GM12892 (cell line): Measurements from ENCODE around the genes ASPHD1 and INO80E.

DNA sequence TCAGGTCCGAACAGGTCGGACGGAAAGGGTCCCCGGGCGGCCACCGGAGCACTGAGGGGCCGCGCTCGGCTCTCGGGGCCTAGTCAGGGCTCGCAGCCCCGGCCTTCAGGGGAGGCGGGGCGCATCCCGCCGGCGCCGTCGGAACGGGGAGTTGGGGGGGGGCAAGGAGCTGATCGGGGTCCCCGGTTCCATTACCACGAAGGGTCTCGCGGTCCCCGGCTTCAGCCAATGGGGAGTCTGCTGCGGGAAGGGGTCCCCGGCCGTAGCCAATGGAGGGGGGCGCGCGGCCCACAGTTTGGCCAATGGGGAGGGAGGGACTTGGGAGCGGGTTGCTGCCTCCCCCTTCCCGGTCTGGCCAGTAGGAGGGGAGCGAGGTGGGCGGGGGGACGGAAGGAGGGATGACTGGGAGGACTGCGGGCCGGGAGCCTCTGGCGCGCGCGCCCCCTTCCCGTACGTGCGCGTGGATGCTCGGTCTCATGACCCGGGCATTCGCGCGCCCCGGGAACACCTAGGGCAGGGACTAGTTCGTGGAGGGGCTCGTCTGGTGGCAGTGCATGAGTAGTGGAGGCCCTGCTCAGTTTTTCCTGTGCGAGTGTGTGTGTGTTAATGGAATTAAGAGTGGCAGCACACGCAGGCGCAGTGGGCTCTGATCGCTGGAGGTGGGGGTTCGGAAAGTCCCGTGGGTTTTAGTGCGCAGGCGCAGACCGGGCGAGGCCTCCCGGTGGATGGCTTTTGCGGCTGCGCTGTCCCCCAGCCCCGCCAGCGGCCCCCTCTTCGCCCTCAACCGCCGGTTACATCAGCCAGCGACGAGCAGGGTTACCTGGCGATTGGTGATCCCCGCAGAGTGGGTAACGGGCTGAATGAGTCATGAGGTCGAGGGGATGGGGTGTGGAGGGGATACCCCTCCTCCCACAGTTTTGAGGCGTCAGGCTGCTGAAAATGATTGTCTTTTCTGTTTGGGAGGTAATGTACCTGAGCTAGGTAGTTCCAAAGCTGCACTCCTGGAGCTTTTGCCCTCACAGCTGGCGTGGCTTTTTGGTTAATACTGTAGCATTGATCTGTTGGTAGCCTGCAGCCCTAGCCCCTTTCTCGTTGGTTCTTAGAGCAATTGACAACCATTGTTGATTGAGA is 1.3 kb downstream of the ATXN2L start:
- RRBS = 2% methylated on average over 45 of the region's 82 CpGs

DNA sequence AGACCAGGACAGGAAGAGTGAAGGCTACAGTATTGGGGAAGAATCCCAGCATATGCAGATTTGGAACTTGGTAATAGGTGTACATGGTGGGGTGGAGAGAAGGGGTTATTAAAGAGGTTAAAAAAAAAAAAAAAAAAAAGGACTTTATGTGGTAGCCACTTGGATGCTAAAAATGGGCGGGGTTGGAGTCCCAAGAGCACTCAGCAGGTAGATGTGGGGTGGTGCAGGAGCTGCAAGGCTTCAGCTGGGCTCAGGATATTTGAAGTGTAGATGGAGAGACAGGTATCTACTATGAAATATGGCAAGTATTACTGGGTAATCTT is 7.7 kb downstream of the TUFM start:
- RRBS = no CpG with 5 or more reads among the region's 1 CpG

DNA sequence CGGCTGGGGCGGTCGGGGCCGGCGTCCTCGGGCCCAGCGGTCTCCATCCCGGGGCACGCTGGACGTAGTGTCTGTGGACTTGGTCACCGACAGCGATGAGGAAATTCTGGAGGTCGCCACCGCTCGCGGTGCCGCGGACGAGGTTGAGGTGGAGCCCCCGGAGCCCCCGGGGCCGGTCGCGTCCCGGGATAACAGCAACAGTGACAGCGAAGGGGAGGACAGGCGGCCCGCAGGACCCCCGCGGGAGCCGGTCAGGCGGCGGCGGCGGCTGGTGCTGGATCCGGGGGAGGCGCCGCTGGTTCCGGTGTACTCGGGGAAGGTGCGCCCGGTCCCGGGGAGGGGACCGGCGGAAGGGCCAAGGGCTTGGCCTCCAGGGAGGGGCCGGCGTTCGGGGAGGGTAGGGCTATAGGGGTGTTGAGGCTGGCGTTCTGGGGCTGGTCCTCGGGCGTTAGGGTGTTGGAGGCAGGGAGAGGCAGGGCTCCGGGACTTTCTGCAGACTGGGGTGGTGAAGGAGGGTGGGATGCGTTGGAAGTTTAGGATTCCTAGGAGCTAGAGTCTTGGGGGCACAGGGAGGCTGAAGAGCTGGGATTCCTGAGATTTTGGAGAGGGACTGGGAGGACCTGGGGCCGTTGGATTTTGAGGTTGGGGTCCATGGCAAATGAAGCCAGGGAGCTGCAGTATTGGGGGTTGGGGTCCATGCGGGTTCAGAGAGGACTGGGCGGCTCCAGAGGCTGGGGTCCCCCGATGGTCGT is 519 bp downstream of the NFATC2IP start:
- RRBS = 3% methylated on average over 11 of the region's 58 CpGs

- RRBS = 22% methylated on average over 2 of the region's 30 CpGs
These were observed 130.9 kb downstream of the LAT start for GRCh38 chr16:29115388-29116488.

- RRBS = no CpG with 5 or more reads among the region's 6 CpGs
These were observed 198.1 kb downstream of the LAT start for GRCh38 chr16:29183006-29183318.

GRCh38 chr16:29200161-29200952 is 206.2 kb downstream of the NPIPB11 start:
- RRBS = no CpG with 5 or more reads among the region's 19 CpGs

DNA sequence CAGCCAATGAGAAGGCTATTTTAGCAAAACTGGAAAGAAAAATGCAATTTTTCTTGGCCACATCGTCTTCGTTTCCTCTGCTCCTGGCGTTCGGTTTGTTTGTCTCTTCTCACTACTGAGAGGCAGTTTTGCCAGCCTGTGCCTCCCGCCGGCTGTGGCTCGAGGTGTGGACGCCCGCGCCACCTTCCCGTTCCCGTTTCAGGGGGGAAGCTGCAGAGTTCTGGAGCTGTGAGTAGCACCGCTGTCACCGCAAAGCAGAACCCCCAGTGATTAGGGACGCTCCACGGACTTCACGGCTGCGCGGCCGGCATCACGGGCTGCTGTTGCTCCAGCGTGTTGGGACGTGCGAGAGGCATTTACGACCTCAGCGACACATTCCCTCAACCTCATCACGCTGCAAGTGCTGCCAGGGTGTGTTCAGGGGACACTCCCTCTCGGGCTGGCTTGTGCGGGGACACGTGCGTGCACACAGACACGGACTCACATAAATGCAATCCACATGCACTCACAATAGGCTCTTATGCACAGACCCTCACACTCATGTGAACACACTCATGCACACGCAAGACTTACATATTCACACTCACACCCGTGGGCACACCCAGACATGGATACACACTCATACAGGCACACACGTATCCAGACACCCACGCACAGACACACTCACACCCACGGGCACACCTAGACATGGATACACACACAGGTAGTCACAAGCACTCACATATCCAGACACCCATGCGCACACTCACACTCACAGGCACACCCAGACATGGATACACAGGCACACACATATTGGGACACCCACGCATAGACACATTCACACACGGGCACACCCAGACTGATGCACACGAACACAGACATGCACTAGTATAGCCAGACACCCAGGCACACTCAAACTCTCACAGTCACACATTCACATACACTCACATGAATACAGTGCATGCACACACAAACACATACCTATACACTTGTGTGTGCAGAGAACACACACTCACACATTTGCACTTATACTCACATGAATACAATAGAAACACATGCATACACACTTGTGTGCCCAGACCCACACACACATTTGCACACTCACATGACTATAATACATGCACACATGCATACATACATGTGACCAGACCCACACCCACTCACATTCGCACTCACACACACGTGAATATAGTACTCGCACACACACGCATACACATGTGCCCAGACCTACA is 187.6 kb downstream of the NPIPB11 start:
- RRBS = no CpG with 5 or more reads among the region's 45 CpGs

- RRBS = no CpG with 5 or more reads among the region's 13 CpGs
These were observed 178.6 kb downstream of the NPIPB11 start for GRCh38 chr16:29227864-29228447.

DNA sequence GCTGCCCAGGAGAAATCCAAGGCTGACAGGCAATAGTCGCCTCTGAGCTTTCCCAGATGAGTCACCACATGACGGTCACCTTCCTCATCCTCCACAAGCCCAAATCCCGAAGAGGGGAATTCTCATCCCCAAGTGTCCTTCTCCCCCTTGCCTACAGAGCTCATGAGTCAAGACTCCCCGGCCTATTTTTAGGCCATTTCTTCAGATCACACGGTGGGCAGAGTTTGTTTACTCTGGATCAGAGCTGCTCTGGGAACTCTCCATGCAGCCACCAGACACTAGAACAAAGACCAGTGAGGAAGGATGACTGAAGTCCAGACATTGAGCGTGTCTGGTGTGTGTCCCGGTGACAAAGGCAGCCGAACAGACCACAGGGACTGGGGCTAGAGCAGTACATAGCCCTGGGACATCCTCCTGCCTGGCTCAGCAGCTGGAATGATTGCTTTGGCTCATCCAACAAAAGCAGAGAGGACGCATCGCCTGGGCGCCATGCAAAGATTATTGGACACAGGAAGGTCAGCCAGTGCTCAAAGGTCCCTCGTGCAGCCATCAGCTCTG is 134.4 kb downstream of the NPIPB11 start:
- RRBS = no CpG with 5 or more reads among the region's 12 CpGs

- RRBS = 40% methylated on average over 4 of the region's 34 CpGs
These were observed 121.3 kb downstream of the NPIPB11 start for GRCh38 chr16:29284938-29285852.

DNA sequence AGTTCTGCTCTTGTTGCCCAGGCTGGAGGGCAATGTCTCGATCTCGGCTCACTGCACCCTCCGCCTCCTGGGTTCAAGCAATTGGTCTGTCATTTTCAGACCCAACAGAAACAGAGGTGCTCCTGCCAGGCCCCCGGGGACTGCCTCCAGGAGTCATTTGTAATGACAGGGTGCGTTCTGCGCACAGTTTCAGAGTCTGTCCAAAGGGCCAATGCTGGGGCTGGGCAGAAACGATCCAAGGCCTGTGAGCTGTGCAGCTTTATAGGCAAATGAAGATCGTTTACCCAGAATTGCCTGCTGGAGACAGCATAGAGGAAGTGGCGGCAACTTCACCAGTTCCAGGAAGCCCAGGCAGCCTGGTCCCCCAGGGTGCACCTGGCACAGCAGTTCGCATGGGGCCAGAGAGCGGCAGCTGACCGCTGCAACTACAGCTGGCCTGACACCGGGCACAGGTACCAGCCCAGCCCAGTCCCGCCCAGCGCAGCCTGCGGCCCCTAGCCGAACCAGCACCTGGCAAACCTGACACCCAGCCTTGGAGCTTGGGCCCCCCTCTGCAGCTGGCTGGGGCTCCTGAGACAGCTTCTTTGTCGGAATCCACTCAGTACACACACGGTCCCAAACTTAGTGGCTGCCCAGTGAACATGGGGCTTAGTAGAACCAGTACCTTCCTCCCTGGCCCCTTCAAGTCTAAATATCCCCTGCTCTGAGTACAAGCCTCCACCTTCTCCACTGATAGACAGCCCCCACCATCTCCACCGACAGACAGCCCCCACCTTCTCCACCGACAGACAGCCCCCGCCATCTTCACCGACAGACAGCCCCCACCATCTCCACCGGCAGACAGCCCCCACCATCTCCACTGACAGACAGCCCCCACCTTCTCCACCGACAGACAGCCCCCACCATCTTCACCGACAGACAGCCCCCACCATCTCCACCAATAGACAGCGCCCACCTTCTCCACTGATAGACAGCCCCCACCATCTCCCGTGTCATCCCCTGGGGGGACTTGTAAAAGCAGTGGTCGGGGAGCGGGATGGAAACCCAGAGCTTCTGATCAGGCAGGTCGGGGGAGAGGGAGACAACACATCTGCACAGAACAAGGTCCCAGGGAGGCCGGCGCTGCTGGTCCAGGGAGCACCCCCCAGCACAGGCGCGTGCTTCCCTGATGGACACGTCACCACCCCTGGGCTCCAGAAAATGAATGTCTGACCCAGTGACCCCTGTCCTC is 62.7 kb upstream of the SPN start:
- RRBS = no CpG with 5 or more reads among the region's 36 CpGs

- RRBS = no CpG with 5 or more reads among the region's 15 CpGs
These were observed 18.3 kb downstream of the QPRT start for GRCh38 chr16:29697186-29697809.

DNA sequence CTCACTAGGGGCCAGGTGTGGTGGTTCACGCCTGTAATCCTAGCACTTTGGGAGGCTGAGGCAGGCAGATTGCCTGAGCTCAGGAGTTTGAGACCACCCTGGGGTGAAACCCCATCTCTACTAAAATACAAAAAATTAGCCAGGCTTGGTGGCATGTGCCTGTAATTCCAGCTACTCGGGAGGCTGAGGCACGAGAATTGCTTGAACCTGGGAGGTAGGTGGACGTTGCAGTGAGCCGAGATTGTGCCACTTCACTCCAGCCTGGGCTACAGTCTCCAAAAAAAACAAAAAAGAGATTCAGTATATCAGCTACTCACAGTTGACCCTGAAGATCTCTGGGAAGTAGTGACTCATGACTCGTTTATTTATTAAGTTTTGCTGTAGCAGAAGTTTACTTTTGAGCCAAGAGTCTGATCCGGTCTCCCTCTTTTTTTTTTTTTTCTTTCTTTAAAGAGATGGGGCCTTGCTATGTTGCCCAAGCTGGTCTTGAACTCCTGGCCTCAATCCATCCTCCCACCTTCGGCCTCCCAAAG is 4.3 kb downstream of the MVP start:
- RRBS = no CpG with 5 or more reads among the region's 8 CpGs

- RRBS = 4% methylated on average over 16 of the region's 74 CpGs
These were observed at the start of gene ASPHD1 for GRCh38 chr16:29900157-29901391. Gene ASPHD1 (plus strand): TSS chr16:29900488.

- RRBS = no CpG with 5 or more reads among the region's 9 CpGs
These were observed 17.9 kb upstream of the TMEM219 start for GRCh38 chr16:29943897-29944514.

GRCh38 chr16:29995537-29996438 is at the start of gene INO80E:
Gene INO80E (plus strand): TSS chr16:29996241.
- RRBS = under 1% methylated on average over 21 of the region's 86 CpGs

GRCh38 chr16:30007473-30008092 is 3.2 kb downstream of the DOC2A start:
- RRBS = no CpG with 5 or more reads among the region's 12 CpGs

- RRBS = no CpG with 5 or more reads among the region's 5 CpGs
These were observed 1.2 kb downstream of the PPP4C start for GRCh38 chr16:30076971-30077422.

- RRBS = no CpG with 5 or more reads among the region's 18 CpGs
These were observed 2.4 kb downstream of the CORO1A start for GRCh38 chr16:30185479-30186460.

DNA sequence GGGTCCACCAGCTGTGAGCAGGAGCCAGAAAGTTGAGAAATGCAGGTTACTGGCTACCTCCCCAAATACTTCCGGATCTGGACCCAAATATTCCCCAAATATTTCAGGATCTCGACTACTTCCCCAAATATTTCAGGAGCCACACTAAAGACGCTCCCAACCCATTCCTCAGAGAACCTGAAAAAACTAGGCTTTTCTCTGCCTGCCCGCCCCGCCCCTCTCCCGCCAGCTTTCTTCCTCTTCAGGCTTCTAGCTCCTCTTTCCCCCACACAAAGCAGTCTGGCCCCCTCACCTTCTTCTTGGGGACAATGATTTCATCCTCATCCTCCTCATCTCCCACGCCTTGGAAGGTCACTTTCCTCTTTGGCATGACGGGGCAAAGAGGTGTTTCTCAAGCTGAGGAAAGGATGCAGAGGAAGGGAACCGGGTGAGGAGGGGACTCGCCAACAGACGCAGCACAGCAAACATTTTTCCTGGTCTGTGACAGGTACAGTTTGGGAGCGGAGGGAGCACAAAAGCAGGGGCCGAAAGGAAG is 729 bp downstream of the CD2BP2 start:
- RRBS = no CpG with 5 or more reads among the region's 13 CpGs